H4 (cell line): ENCODE data around the gene H2AB2.

DNA sequence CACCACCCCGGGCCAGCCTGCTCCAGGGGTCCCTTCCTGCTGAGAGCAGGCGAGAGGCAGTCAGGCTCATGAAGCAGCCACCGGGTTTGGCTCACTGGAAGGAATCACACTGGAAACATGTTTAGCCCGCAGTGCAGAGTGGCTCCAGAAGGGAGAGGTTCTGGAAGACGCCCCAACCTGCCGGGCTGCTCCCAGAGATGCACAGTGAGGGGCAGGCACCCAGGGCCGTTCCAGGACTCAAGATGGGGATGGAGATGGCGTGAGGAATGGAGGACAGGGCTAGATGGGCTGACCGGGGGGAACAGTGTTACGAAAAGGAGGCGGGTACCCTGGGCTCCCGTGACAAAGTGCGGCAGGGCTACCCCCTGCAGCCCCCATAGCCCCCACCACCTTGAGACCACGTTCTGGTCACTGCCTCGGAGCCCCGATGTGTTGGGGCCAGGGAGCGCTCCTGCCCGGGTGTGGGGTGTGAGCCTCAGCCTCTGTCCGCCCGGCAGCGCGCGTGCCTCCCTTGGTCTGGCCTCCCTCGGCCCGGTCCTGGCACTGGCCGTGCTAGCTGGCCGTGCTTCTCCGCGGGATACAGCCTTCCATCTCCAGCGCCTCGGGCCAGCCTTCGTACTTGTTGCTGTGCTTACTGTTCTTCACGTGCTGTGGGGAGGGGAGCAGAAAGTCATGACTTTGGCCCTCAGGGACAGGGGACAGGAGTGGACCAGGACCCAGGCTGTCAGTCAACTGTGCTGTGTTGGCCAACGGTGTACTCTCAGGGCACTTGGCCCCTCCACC lies 9.6 kb downstream of the FAM3A start:
- RAMPAGE, long total RNA: no peak

GRCh38 chrX:154517242-154517830 lies 1.3 kb upstream of the FAM3A start:
- RAMPAGE, long total RNA: no peak

DNA sequence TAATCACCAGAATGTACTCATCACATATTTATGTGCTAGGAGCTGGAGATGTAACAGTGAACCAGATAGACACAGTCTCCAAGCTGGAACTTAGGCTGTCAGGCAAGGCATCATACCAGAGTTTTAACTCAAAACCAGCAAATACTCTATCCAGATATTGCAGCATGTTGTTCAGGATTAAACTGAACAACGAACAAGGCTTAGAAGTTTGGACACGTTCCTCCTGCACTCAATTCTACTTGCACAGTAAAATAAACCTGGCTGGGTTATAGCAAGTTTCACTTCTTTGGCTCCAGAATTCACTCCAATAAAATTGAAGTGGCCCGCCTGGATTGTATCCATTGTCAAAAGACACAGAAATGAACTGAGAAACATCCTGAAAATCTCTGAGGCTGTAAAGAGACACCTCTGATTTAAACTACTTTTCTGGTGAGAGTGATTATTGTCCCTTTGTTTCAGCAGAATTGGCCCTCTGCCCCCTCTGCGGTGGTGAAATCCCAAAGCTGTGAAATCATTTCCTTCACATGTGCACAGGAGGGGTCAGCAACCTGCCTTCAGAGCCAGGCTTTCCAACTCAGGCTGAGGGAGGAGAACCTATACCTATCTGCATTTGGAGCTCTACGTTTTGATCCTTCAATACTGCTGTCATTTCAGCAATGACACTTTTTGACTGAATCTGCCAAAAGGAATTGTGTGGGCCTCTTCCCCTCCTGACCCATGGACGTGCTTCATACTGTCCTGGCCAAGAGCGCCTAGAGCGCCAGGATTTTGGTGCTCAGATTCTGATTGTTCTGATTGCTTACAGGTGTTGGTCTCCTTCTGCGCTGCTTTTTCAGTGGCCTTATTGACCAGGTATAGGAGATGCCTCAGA lies 23.0 kb downstream of the GAB3 start:
- RAMPAGE, long total RNA: no peak

DNA sequence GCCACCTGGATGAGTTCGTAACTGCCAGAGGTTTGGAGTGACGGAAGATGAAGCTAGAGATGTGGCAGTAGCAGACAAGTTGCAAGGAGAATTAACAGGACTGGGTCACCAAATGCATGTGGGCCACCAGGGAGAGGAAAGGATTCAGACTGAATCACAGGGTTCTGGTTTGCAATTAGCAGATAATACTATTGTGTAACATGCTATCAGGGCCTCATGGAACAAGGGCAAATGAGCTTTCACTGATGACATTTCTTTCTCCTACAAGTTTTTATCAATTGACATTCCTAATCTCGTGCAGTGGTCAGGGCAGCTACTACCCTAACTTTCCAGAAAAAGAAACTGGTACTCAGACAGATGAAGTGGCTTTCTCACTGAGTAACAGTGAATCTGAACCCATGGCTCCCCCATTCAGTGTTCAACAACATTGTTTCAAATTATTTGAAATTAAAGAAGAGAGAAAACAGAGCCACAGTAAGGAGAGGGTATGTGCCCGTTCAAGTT lies 21.4 kb downstream of the GAB3 start:
- RAMPAGE, long total RNA: no peak

GRCh38 chrX:154737821-154738538 lies 12.9 kb downstream of the GAB3 start:
- RAMPAGE, long total RNA: no peak

DNA sequence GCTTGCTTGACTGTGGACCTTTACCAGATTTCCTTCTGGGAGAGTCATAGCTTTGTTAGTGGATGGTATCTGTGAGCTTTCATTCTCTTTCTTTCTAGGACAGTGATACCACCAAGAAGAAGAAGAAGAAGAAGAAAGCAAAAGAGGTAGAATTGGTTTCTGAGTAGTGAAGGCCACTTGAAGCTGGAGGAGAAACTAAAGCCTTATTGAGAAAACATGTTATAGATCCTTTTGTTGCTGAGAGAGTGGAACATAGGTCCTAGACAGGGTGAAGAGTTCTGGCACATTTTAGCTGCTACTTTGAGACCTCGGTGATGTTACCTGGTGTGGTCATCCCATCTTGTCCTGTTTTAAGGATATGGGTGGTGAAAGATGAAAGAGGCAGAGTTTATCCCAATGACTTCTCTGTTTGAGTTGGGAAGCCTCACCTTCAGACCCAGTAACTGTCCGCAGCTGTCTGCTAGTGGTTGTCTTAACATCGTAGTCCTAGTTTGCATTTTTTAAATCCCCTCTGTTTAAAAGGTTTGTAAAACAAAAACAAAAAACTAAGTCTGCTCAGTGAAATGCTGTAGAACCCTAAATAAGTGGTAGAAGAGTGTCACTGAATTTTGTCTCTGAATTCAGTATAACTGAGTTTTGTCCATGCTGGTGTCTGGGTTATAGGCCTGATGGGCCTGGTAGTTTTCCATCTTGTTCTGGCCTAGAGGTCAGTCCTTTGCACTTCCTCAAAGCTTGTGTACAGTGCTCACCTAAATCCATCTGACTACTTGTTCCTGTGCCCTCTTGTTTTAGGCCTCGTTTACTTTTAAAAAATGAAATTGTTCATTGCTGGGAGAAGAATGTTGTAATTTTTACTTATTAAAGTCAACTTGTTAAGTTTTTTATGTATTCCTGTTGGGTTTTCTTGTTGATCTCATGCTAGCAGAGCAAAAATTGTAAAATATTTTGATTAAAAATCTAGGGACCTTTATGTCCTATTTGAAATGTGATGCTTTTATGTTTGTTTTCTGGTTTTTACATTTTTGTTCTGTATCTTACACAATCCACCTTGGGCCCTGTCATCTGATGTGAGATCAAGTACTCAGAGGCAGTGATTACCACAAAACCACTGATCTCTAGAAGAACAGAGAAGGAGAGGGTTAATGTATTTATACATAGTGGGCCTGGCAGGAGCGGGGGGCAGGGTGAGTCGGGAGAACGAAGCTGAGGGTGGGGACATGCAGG lies 14.4 kb downstream of the DKC1 start:
- RAMPAGE, long total RNA: no peak

DNA sequence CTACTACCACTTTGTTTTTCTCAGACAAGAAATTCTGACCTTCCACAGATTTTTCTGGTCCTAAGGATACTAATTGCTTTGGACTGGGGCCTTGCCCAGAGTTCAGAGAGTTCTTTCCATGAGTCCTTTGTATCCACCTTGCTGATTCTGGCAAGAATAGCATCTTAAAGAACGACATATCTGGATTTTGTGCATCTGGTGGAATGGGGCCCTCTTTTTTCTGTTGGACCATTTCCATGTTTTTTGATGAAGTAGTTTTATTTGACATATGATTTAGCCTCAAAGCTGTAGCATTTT lies 44.1 kb downstream of the F8A1 start:
- RAMPAGE, long total RNA: no peak

GRCh38 chrX:155052492-155052836 lies 18.5 kb downstream of the CMC4 start:
- RAMPAGE, long total RNA: no peak

GRCh38 chrX:155071770-155072296 lies 525 bp downstream of the BRCC3 start:
- RAMPAGE, long total RNA: no peak

DNA sequence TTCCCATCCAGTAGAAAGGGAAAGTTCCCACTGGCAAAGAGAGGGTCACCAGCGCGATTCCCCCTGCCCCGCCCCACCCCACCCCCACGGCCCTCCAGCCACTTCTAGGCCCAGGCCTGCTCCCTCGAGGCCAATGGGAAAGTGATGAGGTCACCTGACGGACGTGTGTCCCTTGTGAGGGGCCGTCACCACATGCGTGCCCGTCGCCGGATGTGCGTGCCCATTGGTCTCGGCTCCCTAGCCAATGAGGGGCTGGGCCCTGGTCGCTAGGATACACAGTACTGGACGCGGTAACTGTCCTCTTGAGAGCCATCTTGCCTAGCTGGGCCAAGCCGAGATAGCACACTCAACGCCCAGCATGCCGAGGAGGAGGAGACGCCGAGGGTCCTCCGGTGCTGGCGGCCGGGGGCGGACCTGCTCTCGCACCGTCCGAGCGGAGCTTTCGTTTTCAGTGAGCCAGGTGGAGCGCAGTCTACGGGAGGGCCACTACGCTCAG lies at the start of gene H2AB2:
Gene H2AB2, plus strand, starts transcription at position 281 of the 496 bp plus-strand sequence.
- RAMPAGE, long total RNA: no peak